HT1080 (cell line): ENCODE data around the gene GALNT11.

RAMPAGE:
- cytosol, long total RNA, result no peak
- long total RNA, result no peak
- nucleus, long total RNA, result no peak
These were observed 166.9 kb downstream of the PRKAG2 start for GRCh38 chr7:151710016-151710396.

DNA sequence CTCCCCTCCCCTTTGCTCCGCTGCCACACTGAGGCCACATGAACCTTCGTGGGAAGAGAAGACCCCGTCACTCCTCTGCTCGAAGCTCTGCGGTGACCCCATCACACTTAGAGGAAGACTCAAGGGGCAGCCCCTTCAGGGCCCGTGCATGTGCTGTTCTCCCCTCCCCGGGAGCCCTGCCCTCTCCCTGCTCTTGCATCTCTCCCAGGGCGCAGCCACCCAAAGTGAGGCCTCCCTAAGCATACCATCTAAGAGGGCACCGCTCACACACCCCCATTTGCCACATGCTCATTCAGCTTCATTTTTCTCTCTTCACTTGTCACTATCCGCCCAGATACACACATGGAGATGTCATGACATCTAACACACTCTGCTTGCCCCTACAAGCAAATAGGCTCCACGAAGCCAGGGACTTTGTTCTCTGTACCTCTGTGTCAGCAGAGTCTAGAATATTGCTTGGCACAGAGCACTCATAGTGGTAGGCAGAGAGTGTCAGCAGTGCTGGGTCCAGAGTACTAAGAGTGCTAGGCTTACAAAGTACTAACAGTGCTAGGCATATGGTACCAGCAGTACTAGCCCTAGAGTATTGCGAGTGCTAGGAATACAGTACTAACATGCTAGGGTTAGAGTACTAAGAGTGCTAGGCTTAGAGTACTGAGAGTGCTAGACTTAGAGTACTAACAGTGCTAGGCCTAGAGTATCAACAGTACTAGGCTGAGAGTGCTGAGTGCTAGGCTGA, 166.3 kb downstream of the PRKAG2 start:
RAMPAGE:
- cytosol, long total RNA, result no peak
- long total RNA, result no peak
- nucleus, long total RNA, result no peak

DNA sequence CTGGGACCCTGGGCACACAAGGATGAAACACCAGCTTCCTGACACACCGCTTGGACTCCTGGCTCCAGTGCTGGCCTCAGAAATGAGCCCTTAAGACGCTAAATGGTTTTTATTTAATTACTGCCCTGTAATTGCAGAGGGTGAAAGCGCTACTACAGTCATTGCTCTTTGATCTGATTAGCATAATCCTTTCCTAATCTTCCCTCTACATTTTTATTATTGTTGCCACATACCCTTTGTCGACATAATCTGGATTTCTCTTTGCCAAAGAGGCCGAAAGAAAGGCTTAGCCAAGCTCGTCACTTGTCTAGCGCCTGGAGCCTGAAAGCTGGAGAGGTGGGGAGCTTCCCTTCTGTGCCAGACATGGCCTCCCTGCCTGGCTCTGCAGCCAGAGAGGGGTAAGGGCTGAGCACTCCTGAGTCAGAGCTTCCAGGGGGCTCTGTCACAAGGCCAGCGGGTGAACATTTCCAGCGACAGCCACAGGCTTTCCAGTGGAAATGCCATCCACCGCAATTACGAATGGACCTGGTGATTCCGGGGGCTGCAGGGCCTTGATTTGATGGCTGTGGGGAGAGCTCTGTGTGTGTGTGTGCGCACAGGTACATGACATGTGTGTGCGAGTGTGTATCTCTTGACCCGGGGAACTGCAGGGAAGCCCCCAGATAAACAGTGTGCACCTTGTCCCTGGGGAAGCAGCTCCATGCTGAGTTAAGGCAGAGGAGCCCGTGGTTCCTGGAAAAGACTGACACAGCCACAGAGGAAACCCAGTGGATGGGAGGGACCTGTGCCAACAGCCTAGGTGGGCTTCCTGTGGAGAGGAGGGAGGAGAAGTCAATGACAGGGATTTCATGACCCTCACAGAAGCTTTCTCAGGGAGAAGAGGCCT, 145.7 kb downstream of the PRKAG2 start:
RAMPAGE:
- cytosol, long total RNA, result no peak
- long total RNA, result no peak
- nucleus, long total RNA, result no peak

RAMPAGE:
- cytosol, long total RNA, result no peak
- long total RNA, result no peak
- nucleus, long total RNA, result no peak
These were observed 119.8 kb downstream of the PRKAG2 start for GRCh38 chr7:151757040-151757557.

DNA sequence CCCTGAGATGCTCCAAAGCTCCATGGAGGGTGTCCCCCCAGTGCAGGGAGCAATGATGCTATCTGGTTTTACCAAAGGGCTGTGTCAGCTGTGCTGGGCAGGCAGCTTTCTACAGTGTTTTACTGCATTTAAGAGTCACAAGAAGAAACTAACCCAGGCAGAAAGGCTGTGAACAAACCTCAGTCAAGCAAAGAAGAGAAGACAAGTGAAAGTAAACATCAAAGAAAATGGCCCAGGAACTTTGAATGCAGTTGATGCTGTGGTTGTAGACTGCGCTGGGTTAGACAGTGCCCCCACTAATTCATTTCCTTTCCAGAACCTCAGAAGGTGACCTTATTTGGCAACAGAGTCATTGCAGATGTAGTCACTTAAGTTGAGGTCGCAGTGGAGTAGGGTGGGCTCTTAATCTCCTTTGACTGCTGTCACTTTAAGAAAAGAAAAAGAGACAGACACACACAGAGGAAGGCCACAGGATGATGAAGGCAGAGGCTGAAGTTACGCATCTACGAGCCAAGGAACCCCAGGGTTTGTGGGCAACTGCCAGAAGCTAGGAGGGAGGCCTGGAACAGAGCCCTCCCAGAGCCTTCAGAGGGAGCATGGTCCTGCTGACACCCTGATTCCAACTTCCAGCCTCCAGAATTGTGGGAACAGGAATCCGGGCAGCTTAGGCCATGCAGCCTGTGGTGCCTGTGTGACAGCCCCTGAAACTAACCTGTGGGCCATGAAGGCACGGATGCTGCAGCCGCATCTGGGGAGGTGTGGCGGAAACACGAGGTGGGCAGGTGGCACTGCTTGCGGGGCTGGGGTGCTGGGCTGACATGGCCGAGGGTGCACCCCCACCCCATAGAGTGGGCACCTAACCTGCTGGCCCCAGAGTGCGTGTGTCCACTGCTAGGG, 107.7 kb downstream of the PRKAG2 start:
RAMPAGE:
- cytosol, long total RNA, result no peak
- long total RNA, result no peak
- nucleus, long total RNA, result no peak

RAMPAGE:
- cytosol, long total RNA, result no peak
- long total RNA, result no peak
- nucleus, long total RNA, result no peak
These were observed 70.6 kb downstream of the PRKAG2 start for GRCh38 chr7:151806089-151806939.

GRCh38 chr7:151819719-151819976, 57.3 kb downstream of the PRKAG2 start:
RAMPAGE:
- cytosol, long total RNA, result no peak
- long total RNA, result no peak
- nucleus, long total RNA, result no peak

DNA sequence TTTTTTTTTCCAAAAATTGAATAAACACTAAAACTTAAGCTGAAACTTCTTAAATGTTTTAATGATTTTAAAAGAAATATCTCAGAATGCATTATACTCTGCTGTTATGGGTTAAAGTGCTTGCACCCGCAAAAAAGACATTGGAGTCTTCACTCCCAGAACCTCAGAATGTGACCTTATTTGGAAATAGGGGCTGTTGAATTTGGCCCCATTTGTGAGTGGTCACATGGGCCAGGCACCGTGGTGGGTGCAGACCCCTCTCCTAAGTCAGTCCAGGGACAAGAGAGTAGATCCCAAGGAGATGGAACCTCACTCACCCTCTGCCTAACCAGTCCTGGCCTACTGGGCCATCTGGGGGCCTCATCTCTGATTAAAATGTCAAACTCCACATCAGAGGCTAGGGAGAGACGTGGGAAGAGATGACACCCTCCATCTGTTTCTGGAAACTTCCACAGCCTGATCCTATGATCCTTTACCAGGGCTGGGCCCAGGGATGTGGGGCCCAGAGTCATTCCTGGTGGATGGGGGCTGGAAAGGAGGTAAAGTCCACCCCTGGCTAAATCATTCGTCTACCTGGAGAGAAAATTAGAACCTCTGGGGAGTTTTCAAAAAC, 53.6 kb downstream of the PRKAG2 start:
RAMPAGE:
- cytosol, long total RNA, result no peak
- long total RNA, result no peak
- nucleus, long total RNA, result no peak

DNA sequence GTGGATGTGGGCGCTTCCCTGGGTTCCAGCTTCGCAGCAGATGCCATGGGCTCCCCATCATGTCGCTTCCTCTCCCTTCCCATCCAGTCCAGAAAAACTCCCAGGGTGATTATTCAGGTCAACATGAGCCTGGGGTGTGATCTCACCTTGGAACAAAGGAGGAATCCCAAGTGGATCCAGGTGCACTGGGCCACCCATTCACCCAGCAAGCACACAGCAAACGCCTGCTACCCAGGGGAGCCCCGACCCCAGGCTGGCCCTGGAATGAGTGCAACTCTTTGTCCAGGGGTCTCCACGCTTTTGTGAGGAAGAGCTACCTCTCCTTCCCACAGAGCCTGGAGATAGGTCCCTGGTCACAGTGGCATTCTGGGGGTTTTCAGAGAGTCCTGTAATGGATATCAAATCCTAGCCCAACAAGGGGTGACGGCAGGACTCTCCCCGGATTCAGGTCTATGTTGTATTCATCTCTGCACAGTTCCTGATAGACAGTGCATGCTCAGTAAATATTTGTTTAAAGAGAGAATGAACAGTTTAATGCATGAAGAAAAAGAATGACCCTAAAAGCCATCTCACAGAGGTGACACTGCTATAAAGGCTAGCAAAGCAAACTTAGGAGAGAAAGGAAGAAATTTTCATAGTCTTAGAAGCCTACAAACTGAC, 48.9 kb downstream of the PRKAG2 start:
RAMPAGE:
- cytosol, long total RNA, result no peak
- long total RNA, result no peak
- nucleus, long total RNA, result no peak

RAMPAGE:
- cytosol, long total RNA, result no peak
- long total RNA, result no peak
- nucleus, long total RNA, result no peak
These were observed 32.6 kb downstream of the PRKAG2 start for GRCh38 chr7:151844144-151844902.

DNA sequence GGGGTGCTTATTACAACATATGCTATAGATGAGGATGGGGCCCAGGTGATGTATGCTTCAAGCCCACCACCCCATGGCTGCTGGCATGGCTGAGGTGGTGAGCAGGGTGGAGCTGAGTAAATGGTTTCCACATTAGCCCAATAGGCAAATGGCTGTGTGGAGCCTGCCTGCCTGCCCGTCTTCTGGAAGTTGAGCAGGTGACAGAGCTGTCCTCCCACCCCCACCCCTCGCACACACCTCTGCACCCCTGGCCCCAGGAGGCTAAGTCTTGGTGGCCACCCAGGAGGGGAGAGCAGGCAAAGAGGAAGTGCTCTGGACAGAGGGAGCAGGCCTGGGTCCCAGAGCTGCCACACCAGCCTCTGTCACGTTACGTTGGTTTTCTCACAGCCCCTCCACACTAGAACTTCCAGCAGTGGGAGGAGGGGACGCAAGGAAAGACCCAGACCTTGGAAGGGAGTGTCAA, 10.3 kb downstream of the PRKAG2 start:
RAMPAGE:
- cytosol, long total RNA, result no peak
- long total RNA, result no peak
- nucleus, long total RNA, result no peak

RAMPAGE:
- cytosol, long total RNA, result no peak
- long total RNA, result no peak
- nucleus, long total RNA, result no peak
These were observed 14.3 kb upstream of the PRKAG2 start for GRCh38 chr7:151891072-151891731.

RAMPAGE:
- cytosol, long total RNA, result no peak
- long total RNA, result no peak
- nucleus, long total RNA, result no peak
These were observed 24.1 kb upstream of the PRKAG2 start for GRCh38 chr7:151901014-151901484.

RAMPAGE:
- cytosol, long total RNA, result no peak
- long total RNA, result no peak
- nucleus, long total RNA, result no peak
These were observed at the start of gene GALNT11 for GRCh38 chr7:152025196-152026427. Gene GALNT11, plus strand, starts transcription at chr7:152025674.

RAMPAGE:
- cytosol, long total RNA, result no peak
- long total RNA, result no peak
- nucleus, long total RNA, result no peak
These were observed 230.5 kb downstream of the ACTR3B start for GRCh38 chr7:152990147-152990349.

GRCh38 chr7:153433262-153433639, 618.9 kb upstream of the DPP6 start:
RAMPAGE:
- cytosol, long total RNA, result no peak
- long total RNA, result no peak
- nucleus, long total RNA, result no peak

GRCh38 chr7:153665409-153665847, 386.8 kb upstream of the DPP6 start:
RAMPAGE:
- cytosol, long total RNA, result no peak
- long total RNA, result no peak
- nucleus, long total RNA, result no peak

RAMPAGE:
- cytosol, long total RNA, result no peak
- long total RNA, result no peak
- nucleus, long total RNA, result no peak
These were observed 303.9 kb upstream of the DPP6 start for GRCh38 chr7:153748017-153749015.

DNA sequence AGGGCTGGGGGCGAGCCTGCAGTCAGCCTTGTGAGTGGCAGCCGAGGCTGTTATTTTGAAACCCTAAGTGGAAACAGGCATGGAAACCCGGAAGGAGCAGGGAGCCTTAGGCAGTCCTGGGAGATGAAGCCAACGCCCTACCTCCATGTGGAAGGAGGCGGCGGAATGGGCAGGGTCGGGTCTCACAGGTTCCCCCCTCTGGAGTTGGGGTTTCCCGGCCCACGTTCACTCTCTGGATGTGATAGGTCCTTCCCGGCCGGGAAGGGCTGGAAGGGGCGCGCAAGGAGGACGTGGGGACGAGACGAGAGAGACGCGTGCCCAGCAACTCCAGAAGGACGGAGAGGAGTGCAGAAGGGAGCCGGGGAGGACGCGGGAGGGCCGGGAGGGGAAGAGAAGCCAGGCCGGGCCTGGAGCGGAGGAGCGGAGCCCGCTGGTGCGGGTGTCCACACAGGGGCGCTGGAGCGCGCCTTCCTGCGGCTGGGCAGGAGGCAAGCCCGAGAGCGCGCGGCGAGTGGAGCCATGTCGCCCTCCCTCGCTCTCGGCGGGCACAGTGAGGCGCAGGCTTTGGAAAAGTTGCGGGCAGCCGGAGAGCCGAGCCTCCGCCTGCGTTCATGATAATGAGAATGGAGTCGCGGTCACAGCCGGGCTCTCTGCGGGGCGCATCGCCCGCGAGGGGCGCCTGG, 987 bp upstream of the DPP6 start:
RAMPAGE:
- cytosol, long total RNA, result no peak
- long total RNA, result no peak
- nucleus, long total RNA, result no peak

RAMPAGE:
- cytosol, long total RNA, result no peak
- long total RNA, result no peak
- nucleus, long total RNA, result no peak
These were observed 149.3 kb downstream of the PAXIP1 start for GRCh38 chr7:154853497-154854126.